Esophagus muscularis mucosa (tissue), 4 donors: ENCODE data around the gene FRG2C.

- PRO-cap: no peak
- RAMPAGE, long total RNA, 4 experiments: no peak in any of the 4 experiments
Measured at GRCh38 chr3:72338905-72339669, 509.2 kb downstream of the SHQ1 start.

DNA sequence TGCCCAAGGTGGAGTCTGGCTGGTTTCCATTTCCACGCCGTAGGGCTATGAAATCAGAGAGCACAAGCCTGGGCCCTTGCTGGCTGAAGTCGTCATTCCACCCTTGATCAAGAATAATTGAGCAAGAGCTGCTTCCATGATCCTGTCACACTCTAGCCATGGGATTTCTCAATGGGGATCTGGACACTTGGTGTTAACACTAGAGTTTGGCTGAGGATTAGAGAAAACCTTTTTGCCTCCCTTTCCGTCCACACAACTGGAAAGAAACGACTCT is 475.0 kb downstream of the SHQ1 start:
- PRO-cap: no peak
- RAMPAGE, long total RNA, 4 experiments: no peak in any of the 4 experiments

- PRO-cap: no peak
- RAMPAGE, long total RNA, 4 experiments: no peak in any of the 4 experiments
Measured at GRCh38 chr3:72377772-72378744, 470.2 kb downstream of the SHQ1 start.

DNA sequence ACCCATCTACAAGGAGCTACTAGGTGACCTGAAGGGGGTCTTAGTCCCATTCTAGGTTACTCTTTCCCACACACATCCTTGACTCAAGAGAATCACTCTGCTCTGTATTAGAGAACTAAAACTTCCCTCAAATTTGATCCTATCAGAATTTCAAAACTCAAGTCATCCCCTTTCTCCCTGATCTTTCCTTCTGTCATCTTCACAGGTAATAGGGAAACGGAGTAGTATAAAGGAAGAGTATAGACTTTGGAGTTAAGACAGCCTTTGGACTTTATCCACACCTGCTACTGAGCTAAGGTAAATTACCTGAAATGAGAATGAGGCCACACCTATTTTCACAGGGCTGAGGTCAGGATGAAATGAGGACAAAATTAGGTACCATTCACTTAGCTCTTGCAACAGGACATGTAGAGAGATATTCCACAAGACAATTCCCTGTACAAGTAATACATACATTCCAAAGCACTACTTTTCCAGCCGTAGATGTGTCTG is 462.0 kb downstream of the SHQ1 start:
- PRO-cap: no peak
- RAMPAGE, long total RNA, 4 experiments: no peak in any of the 4 experiments

DNA sequence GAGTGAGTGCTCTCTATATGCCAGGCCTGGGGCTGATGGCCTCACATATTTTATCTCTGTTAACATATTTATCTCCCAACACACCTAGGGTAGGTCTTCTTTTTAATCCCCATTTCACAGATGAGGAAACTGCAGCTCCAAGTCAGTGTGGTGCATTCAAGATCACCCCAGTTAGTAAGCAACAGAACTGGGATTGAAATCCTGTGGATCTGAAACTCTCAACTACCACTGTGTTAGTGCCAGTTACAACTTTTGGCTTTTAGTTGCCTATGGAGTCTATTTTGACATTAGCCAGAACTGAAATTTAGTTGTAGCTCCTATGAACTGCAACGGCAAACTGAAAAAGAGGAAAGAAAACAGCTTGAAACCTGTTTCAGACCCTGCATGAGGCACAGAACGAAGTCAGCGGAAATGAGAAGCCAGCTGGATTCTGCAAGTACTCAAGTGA is 352.4 kb downstream of the SHQ1 start:
- PRO-cap: no peak
- RAMPAGE, long total RNA, 4 experiments: no peak in any of the 4 experiments

GRCh38 chr3:72590629-72591299 is 257.5 kb downstream of the SHQ1 start:
- PRO-cap: no peak
- RAMPAGE, long total RNA, 4 experiments: no peak in any of the 4 experiments

- PRO-cap: no peak
- RAMPAGE, long total RNA, 4 experiments: no peak in any of the 4 experiments
Measured at GRCh38 chr3:73028896-73030008, 32.2 kb upstream of the EBLN2 start.

- PRO-cap: no peak
- RAMPAGE, long total RNA, 4 experiments: no peak in any of the 4 experiments
Measured at GRCh38 chr3:73110900-73111373, 49.5 kb downstream of the EBLN2 start.

GRCh38 chr3:73433596-73434234 is 191.0 kb downstream of the PDZRN3 start:
- PRO-cap: no peak
- RAMPAGE, long total RNA, 4 experiments: start-site peak on the minus strand in 1 of 4 experiments, at chr3:73433836-73433996 at its widest, 11 to 27 reads per replicate

GRCh38 chr3:73609140-73609547 is 15.6 kb downstream of the PDZRN3 start:
- PRO-cap: no peak
- RAMPAGE, long total RNA, 4 experiments: no peak in any of the 4 experiments

DNA sequence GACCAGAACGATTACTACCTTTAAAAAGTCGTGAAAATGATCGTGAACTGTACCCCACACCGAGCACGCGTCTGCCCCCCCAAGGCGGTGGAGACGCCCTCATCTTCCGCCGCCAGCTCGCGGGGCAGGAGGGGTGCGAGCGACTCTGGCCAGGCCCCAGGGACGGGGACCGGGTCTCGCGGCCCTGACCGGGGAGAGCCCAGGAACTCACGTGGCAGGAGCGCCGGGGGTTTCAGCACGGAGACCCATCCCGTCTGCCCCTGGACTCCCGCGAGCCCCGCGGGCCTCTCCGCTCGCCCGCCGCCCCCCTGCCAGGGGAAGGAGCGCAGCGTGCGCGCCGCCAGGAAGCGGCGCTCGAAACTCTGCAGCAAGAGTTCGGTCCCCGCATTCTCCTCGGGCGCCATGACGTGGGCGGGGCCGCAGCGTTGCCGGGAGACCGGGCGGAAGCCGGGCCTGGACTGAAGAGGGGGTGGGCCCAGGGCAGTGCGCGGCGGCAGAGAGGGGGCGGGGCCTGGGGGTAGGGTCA is 229.4 kb upstream of the FRG2C start:
- PRO-cap: bidirectional peak, plus-strand start outside the sequence, minus-strand start at position 427 of the sequence
- RAMPAGE, long total RNA, 4 experiments: start-site peak on the minus strand in 3 of 4 experiments, centred at positions 388 to 419 of the sequence, 60 to 167 reads per replicate

GRCh38 chr3:75664137-75664491 is at the start of gene FRG2C:
TSS of gene FRG2C (plus strand) at chr3:75664328.
- PRO-cap: no peak
- RAMPAGE, long total RNA, 4 experiments: no peak in any of the 4 experiments

DNA sequence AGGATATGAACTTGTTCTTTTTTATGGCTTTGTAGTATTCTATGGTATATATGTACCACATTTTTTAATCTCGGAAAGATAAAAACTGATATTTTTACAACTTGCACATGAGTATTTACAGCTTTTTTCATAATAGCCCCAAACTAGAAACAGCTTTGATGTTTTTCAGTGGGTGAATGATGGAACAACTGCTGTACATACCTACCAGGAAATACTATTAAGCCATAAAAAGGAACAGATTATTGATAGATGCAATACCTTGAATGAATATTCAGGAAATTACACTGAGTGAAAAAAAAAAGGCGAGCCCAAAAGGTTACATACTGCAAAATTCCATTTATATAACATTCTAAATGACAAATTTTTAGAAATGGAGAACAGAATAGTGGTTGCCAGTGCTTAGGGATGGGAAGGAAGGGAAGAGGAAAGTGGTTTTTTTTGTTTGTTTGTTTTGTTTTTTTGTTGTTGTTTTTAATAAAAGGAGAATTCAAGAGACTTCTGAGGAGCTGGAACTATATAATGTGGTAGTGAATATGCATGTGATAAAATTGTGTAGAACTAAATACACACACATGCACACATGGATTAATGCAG is 441.9 kb upstream of the ROBO2 start:
- PRO-cap: no peak
- RAMPAGE, long total RNA, 4 experiments: no peak in any of the 4 experiments

GRCh38 chr3:77038133-77038877 is 1.6 kb upstream of the ROBO2 start:
- PRO-cap: no peak
- RAMPAGE, long total RNA, 4 experiments: no peak in any of the 4 experiments

- PRO-cap: no peak
- RAMPAGE, long total RNA, 4 experiments: no peak in any of the 4 experiments
Measured at GRCh38 chr3:77617577-77617958, 577.7 kb downstream of the ROBO2 start.

GRCh38 chr3:78096256-78096508 is 1056.3 kb downstream of the ROBO2 start:
- PRO-cap: no peak
- RAMPAGE, long total RNA, 4 experiments: no peak in any of the 4 experiments

DNA sequence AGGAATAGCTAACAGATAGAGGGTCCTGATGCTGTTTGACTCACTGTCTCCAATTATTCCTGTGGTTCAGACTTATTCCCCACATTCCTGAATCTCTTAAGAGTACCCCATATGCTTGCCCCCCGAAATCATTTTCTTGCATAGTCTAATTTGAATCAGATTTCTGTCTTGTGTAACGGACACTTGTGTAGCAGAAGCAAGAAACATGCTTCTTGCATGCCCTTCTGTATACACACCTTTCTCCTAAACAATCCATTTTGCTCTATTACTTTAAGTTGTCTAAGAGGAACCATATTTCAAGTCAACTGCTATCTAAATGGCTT is 1338.7 kb downstream of the ROBO2 start:
- PRO-cap: no peak
- RAMPAGE, long total RNA, 4 experiments: no peak in any of the 4 experiments

- PRO-cap: no peak
- RAMPAGE, long total RNA, 4 experiments: no peak in any of the 4 experiments
Measured at GRCh38 chr3:79352183-79352493, 415.7 kb downstream of the ROBO1 start.

DNA sequence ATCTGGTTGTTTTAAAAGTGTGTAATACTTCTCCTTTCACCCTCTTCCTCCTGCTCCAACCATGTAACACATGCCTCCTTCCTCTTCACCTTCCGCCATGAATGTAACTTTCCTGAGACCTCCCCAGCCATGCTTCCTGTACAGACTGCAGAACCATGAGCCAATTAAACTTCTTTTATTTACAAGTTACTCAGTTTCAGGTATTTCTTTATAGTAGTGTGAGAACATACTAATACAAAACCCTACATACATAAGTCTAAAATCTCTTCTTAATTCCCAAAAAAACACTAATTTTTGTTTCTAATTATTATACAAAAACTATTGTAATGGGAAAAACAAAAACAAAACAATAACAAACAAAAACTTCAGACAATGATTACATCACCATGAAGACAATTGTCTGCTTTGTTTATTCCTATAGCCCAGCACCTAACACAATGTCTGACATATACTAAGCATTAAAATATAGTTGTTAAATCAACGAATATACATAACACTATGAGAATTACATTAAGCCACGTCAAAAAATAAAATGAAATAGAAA is 29.7 kb downstream of the GBE1 start:
- PRO-cap: no peak
- RAMPAGE, long total RNA, 4 experiments: no peak in any of the 4 experiments

- PRO-cap: bidirectional peak, plus-strand start at chr3:81743641, minus-strand start at chr3:81743537
- RAMPAGE, long total RNA, 4 experiments: no peak in any of the 4 experiments
Measured at GRCh38 chr3:81743422-81743862, 18.0 kb downstream of the GBE1 start.